IMR-90 (cell line): ENCODE data around the gene SDC3.

GRCh38 chr1:28335297-28335873 is 6.5 kb downstream of the MED18 start:
- RRBS: no CpG with 5 or more reads among the region's 12 CpGs
CAGE:
- cytosol, long polyA plus RNA: no peak
- long polyA plus RNA: no peak
- nucleus, long polyA plus RNA: no peak

DNA sequence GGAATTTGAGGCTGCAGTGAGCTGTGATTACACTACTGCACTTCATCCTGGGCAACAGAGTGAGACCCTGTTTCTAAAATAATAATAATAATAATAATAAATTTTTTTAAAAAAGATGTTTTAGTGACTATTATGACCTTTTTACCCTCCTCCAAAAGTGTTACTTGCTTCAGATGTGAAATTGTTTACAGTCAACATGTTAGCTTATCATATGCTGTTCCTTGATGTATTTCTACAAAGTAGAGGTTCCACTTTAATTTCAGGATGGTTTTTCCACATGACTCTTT is 48.4 kb upstream of the RCC1 start:
CAGE:
- cytosol, long polyA plus RNA: no peak
- long polyA plus RNA: no peak
- nucleus, long polyA plus RNA: no peak

DNA sequence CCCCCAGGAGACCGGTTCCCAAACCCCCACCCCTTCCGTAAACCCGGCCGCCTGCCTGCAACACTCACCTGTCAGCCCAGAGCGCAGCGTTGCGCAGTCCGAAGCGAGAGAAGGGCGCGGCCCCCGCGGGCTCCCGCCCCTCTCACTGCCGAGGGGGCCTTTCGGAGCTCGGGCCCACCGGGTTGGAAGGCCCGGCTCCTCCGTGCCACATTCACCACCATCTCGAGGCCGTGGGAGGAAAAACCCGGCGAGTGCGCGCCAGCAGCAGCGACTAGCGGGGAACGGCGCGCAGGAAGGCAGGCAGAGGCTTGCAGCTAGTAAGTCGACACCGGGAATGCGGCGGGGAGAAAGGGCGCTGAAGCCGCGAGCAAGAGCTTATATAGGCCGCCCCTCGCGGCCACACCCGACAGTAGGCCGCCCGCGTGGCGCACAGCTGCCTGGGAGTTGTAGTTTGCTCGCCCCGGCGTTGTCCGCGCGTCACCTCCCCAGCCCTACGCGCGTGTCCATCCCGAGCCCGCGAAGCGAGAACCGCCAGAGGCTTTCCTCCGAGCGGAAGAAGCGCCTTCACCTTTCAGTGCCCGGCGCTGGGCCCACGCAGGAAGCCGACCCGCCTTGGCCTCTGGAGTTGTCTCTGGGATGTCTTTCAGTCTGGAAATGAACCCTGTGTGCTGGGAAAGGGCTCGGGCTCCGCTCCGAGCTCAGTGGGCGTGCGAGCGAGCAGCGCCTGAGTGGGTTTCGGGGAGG is 10.4 kb upstream of the RAB42 start:
- RRBS: under 1% methylated on average over 12 of the region's 76 CpGs
CAGE:
- cytosol, long polyA plus RNA: no peak
- long polyA plus RNA: no peak
- nucleus, long polyA plus RNA: no peak

- RRBS: 12% methylated on average over 70 of the region's 92 CpGs
CAGE:
- cytosol, long polyA plus RNA: no peak
- long polyA plus RNA: no peak
- nucleus, long polyA plus RNA: no peak
Observed at GRCh38 chr1:29121741-29122595, 1.7 kb downstream of the TMEM200B start.

DNA sequence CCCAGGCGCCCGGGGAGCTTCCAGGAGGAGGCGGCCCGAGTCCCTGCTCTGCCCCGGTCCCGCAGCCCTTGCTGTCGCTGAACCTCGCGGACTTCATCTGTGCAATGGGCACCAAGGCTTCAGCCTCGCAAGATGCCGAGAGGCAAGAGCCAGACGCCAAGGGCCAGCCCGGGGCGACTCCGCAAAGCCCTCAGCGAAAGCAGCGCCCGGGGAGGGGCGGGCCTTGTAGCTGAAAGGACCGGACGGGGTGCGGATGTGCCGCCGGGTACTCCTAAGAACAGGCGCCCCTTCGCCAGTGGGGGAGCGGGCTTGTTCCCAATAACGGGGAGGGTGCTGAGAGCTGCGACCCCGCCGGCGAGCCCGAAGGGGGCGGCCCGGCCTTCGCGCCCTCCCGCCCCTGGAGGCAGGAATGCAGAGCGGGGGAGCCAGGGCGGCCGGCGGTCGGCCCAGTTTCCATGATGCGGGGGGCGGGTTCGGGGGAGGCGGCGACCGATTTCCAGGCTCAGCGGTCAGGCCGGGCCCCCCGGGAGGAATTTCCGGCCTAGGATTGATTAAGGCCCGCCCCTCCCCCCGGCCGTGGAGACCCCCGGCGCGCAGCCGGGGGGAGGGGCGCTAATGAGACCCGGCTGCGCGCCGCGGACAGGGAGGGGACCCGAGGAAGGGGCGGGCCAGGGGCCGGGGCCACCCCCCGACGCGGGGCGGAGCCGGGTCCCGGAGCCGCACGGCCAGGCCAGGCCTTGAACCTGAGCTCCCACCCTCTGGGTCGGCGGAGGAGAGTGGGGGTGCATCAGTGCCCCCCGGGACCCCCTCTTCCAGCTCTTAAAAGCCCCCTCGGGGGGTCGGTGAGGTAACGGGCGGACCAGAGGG is 767 bp upstream of the TMEM200B start:
- RRBS: 2% methylated on average over 48 of the region's 84 CpGs
CAGE:
- cytosol, long polyA plus RNA: no peak
- long polyA plus RNA: no peak
- nucleus, long polyA plus RNA: no peak

DNA sequence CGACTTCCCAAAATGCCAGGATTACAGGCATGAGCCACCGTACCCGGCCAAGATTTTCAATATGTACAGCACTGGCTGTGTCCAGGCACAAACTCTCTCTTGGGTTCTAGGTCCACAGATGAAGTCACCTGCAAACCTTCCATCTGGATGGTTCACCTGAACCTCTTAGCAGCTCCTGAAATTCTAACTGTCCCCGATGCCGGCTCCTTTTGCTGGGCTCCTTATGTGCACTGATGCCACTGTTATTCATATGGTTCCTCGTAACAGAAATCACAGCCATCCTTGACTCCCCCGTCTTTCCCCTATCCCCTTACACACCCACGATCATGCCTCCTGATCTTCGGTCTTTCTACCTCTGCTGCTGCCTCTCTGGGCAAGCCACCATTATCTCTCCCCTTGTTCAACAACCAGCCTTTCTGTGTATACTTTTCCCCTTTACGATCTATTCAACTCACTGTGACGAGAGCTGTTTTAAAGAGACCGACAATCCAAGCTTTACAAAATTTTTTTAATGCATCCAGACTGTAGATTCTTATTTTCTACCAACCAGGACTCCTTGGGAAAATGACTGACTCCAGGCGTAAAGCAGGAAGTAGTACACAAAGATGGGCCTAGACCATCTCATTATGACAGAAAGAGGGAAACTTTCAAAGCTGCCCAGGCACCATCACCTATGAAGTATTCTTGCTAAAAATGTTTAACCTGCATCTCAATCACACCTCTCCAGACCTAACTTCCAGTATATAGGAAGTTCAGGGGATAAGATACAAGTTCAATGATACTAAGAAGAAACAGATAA is 27.0 kb upstream of the TMEM200B start:
- RRBS: no CpG with 5 or more reads among the region's 13 CpGs
CAGE:
- cytosol, long polyA plus RNA: no peak
- long polyA plus RNA: no peak
- nucleus, long polyA plus RNA: no peak

DNA sequence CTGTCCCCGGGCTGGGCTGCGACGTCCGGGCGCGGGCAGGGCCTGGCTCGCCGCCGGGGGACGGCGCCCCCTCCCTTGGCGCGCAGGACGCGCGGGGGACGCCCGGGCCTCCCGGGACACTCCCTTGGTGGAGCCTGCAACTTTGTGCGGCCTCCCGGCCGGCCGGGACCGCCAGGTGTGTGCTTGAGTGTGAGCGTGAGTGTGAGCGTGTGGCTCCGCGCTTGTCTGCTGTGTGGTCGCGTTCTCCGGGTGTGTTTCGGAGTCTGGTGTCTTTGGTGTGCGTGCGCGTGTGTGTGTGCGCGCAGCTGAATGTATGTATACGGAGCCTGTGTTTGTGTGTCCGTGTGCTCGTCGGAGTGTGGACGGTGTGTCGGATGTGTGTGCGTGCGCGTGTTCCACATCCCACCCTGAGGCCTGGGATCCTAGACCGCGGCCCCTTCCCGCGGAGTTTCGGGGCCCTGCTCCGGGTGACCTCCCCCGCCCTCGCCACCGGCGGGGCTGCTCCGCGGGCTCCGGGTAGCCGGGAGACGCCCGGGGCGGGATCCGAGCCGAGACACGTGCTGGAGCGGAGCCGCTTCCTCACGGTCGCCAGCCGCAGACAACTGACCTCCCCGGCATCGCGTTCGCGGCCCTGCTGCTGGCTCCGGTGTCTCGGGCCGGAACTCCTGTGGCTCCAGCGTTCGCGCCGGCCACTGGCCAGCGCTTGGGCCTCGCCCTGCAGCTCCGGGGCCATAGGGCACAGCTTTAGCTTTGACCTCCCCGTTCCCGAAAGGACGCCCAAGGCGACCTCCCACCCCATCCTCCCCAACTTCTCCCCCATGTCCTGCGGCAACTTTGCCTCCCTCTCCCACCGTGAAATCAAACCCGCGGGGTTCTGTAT is 1.8 kb downstream of the PTPRU start:
- RRBS: 14% methylated on average over 35 of the region's 94 CpGs
CAGE:
- cytosol, long polyA plus RNA: no peak
- long polyA plus RNA: no peak
- nucleus, long polyA plus RNA: no peak

GRCh38 chr1:29259707-29261103 is 23.9 kb downstream of the PTPRU start:
- RRBS: 5% methylated on average over 17 of the region's 99 CpGs
CAGE:
- cytosol, long polyA plus RNA: no peak
- long polyA plus RNA: no peak
- nucleus, long polyA plus RNA: no peak

DNA sequence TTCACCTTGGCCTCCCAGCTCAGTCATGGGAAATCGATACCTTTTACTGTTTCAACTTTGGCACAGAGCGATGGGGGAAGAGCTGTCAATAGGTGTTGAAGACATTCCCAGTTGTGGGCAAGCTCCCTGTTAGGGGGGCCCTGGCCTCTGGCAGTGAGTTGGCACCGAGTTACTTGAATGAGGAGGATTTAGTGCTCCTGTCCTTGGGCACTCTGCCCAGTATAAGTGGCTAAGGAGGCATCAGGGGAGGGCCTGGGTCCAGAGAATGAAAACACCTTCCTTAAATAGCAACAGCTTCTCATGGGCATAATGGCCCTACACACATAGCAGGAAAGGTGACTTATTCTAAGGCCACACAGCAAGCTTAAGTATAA is 664.4 kb downstream of the PTPRU start:
- RRBS: no CpG with 5 or more reads among the region's 3 CpGs
CAGE:
- cytosol, long polyA plus RNA: no peak
- long polyA plus RNA: no peak
- nucleus, long polyA plus RNA: no peak

DNA sequence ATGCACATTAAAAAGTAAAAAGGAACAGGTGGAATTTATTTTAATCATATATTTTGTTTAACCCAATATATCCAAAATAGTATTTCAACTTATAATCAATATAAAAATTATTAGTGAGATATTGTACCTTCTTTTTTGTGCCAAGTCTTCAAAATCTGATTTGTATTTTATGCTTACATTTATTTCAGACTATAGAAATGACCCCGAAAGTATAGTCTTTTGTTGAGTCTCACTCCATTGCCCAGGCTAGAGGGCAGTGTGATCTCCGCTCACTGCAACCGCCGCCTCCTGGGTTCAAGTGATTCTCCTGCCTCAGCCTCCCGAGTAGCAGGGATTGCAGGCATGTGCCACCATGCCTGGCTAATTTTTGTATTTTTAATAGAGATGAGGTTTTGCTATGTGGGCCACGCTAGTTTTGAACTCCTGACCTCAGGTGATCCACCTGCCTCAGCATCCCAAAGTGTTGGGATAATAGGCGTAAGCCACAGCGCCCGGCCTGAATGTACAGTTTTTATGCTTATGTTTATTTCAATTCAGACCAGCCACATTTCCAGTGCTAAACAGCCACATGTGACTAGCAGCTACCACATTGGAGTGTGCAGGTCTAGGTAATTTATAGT is 674.6 kb downstream of the PTPRU start:
- RRBS: no CpG with 5 or more reads among the region's 9 CpGs
CAGE:
- cytosol, long polyA plus RNA: no peak
- long polyA plus RNA: no peak
- nucleus, long polyA plus RNA: no peak

GRCh38 chr1:30525924-30526585 is 197.3 kb downstream of the MATN1 start:
- RRBS: no CpG with 5 or more reads among the region's 10 CpGs
CAGE:
- cytosol, long polyA plus RNA: no peak
- long polyA plus RNA: no peak
- nucleus, long polyA plus RNA: no peak

DNA sequence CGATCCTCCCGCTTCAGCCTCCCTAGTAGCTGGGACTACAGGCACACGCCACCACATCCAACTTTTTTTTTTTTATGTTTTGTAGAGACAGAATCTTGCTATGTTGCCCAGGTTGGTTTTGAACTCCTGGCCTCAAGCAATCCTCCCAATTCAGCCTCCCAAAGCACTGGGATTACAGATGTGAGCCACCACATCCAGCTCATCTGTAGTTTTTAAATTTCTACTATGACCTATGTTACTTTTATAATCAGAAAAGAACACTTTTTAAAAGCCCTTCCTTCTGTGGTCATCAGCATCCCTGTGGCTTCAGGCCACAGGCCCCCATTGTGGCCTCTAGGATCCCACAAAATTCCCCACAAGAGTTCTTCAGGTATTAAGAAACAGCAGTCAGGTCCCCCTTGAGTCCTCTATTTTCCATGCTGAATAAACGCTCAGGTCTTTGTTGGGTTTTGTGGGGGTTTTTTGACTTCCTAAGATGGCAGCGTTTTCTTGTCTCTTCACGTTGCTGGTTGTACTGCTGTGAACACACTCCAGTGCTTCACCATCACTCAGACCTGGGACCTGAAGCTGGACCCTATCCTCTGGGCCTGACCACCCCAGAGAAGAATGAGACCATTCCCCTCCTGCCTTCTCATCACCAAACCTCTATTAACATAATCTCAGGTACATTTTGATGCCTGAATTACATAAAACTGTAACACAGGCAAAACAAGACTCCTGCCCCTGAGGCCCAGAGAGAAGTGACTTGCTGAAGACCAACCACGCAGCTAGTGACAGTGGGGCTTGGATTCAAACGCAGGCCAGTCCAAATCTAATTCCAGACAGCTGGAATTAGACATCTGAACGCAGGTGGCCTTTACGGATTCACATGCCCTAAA is 13.4 kb upstream of the MATN1 start:
- RRBS: no CpG with 5 or more reads among the region's 10 CpGs
CAGE:
- cytosol, long polyA plus RNA: no peak
- long polyA plus RNA: no peak
- nucleus, long polyA plus RNA: no peak

DNA sequence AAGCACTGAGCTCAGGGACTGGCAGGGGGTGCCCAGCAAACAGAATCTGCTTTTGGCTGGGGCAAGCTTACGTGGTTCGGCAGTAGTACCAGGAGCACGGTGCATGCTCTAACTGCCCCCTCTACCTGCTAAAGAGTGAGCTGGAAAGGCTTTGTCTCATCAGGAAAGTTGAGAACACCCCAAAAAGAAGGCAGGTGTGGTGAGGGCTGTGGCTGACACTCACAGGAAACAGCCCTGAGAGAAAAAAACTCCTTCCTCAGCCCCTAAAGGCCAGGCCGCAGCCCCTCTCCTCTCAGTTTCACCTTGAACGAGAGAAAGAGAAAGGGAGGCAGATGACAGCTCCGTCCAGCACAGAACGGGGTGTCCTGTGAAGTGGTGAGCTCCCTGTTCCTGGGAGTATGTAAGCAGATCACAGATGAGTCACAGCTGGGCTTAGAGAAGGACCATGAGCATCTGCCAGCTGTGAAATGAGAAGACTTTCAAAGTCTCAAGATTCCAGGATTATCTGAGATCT is 13.5 kb downstream of the LAPTM5 start:
- RRBS: no CpG with 5 or more reads among the region's 7 CpGs
CAGE:
- cytosol, long polyA plus RNA: no peak
- long polyA plus RNA: no peak
- nucleus, long polyA plus RNA: no peak

GRCh38 chr1:30816118-30816548 is 58.6 kb upstream of the LAPTM5 start:
- RRBS: 14% methylated on average over 5 of the region's 12 CpGs
CAGE:
- cytosol, long polyA plus RNA: no peak
- long polyA plus RNA: no peak
- nucleus, long polyA plus RNA: no peak

- RRBS: no CpG with 5 or more reads among the region's 4 CpGs
CAGE:
- cytosol, long polyA plus RNA: no peak
- long polyA plus RNA: no peak
- nucleus, long polyA plus RNA: no peak
Observed at GRCh38 chr1:30830445-30830807, 72.9 kb upstream of the LAPTM5 start.

DNA sequence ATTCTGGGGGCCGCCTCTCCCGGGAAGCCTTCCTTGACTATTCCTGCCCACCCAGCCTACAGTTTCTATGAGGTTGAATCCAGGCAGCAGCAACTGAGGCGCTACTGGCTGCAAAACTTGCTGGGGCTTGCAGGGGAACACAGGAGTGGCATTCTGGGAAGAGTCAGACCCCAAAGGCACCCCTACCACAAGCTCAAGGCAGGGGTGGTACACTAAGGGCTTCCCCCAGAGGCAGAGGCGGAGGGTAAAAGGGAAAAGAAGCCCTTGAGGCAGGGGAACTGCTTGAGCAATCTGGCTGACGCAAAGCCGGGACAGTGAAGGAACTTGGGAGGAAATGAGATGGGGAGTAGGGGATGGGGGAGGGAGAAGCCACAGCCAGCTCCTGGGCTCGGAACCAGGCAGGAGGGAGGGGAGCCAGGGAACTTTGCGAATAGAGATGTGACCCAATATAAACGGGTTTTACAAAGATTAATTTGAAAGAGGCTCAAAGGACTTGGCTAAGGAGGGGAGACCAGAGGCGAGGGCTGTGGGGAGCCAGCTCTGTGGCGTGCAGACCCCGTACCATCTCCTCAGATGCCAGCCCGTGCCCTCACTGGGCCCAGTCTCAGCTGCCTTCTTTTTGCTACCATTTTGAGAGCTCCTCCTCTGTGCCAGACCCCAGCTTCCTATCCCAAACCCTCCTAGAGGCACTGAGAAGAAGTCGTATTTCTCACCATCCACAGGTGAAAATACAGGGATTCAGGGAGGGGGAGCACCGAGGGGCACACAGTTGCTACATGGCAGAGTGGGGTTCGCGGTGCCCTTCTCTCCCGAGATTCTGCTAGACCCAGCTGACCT is 31.0 kb downstream of the SDC3 start:
- RRBS: no CpG with 5 or more reads among the region's 18 CpGs
CAGE:
- cytosol, long polyA plus RNA: no peak
- long polyA plus RNA: no peak
- nucleus, long polyA plus RNA: no peak

DNA sequence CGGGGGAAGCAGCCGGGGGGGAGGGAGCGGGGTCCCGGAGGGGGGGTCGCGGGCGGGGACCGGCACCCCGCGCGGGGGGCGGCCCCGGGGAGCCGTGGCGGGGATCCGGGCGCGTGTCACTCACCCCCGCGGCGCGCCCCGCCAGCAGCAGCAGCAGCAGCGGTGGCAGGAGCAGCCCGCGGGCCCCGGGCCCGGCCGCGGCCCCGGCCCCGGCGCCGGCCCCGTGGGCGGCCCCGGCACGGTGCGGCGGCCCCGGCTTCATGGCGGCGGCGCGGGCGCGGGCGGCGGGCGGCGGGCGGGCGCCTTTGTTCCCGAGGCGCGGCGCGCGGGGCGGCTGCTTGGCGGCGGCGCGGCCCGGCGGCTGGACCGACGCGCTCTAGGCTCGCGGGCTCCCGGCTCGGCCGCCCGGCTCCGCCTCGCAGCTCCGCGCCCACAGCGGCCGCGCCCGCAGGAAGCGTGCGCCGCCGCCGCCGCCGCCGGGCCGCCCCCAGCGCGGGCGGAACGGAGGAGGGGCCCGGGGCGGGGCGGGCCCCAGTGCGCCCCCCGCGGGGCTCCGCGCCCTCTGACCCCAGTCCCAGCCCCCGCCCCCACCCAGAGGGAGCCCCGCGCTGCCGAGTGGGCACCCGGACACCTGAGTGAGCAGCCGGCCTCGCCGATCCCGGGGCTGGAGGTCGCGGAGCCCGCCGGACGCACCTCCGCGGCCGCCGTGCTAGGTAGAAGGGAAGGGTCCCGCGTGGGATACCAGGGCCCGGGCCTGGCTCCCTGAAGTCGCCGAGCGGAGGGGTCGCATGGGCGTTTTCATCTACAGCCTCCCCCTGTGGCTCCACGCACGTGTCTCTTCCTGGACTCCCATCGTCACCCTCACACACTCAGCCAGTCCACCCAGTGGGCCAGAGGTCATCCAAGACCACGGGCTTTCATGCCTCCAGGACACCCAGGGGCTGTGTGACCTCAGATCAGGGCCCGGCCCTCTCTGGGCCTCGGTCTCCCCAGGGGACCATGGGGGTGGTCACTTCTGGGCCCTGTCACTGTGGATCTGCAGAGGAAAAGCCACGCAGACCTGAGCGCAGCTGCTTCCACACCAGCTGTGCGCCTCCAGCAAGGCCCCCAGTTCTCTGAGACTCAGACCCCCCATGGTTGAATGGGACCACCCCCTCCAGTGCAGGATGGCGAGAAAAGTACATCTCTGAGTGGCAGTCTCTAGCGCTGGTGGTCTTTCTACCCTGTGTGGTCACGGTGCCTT is at the start of gene SDC3:
TSS of gene SDC3 (minus strand) at position 434 of the 1,243 bp plus-strand sequence.
- RRBS: 2% methylated on average over 69 of the region's 142 CpGs
CAGE:
- cytosol, long polyA plus RNA: no peak
- long polyA plus RNA: no peak
- nucleus, long polyA plus RNA: no peak

DNA sequence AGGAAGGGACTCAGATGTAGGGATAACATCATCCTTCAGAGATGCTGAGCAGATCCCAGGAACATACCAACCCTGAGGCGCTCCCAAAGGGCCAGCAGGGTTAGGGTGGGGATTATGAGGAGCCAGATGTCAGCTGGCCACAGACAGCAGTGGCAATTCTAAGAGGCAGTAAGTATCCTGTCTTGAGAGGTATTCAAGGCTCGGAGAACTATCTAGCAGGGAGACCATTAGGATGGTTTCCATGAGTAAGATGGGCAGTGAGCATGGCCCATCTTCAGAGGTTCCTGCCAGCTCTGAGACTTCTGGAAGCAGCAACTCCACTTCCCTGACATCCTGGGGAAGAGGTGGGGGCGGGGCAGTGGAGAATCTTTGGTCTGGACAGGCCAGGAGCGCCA is 2.6 kb upstream of the SDC3 start:
- RRBS: no CpG with 5 or more reads among the region's 4 CpGs
CAGE:
- cytosol, long polyA plus RNA: no peak
- long polyA plus RNA: no peak
- nucleus, long polyA plus RNA: no peak

DNA sequence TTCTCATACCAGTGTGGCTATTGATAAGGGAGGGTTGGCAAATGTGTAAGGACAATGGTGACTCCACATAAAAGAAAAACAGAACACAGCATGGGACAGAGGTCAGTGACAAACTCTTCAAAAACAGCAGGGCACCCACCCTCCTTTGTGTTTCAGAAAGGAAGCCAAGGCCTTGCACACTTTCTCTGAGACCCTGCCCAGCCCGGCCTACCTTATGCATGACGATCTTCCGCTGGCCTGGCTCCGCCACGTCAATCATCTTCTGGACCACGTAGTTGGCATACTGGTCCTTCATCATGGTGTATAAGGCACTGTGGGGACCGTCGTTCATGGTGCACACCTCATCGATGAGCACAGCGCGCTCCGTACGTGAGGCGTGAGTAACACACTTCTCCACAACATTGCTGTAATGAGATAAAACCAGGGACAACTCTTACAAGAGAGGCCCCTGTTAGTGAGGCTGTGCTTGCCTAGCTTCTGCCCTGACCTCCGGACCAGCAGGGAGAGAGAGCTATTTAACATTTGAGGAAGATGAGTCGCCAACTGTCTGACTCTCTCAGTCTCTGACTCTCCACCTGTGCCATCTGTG is 28.0 kb upstream of the SDC3 start:
- RRBS: no CpG with 5 or more reads among the region's 16 CpGs
CAGE:
- cytosol, long polyA plus RNA: no peak
- long polyA plus RNA: no peak
- nucleus, long polyA plus RNA: no peak

GRCh38 chr1:31031688-31032051 is 33.8 kb downstream of the PUM1 start:
- RRBS: no CpG with 5 or more reads among the region's 4 CpGs
CAGE:
- cytosol, long polyA plus RNA: no peak
- long polyA plus RNA: no peak
- nucleus, long polyA plus RNA: no peak